Thoracic aorta (tissue), 1 donor: ENCODE measurements around the genes ASPHD1 and MYL11.

- RAMPAGE, long total RNA = no peak
Measured at GRCh38 chr16:29382066-29382429, 24.5 kb downstream of the NPIPB11 start.

DNA sequence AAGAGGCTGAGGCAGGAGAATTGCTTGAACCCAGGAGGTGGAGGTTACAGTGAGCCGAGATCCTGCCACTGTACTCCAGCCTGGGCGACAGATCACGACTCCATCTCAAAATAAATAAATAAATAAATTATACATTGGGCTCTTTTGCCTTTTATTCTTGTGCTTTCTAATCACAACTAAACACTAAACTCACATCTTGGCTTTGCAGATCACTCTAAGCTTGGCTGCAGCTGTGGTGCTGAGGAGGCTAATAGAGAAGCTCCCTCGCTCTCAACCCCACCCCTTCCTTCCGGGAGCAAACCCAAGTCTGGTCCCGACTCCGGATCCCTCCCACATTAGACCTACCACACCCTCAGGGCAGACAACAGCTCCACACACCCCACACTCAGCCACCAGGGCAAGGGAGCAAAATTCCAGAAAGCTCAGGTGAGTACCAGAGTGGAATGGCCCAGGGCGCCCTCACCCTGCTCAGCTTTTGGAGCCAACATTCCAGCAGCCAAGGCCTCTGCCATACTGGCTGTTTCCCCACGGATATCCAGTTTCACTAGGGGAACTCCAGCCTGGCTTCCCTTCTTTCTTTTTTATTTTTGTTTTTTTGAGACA is 9.9 kb downstream of the SULT1A4 start:
- RAMPAGE, long total RNA = no peak

DNA sequence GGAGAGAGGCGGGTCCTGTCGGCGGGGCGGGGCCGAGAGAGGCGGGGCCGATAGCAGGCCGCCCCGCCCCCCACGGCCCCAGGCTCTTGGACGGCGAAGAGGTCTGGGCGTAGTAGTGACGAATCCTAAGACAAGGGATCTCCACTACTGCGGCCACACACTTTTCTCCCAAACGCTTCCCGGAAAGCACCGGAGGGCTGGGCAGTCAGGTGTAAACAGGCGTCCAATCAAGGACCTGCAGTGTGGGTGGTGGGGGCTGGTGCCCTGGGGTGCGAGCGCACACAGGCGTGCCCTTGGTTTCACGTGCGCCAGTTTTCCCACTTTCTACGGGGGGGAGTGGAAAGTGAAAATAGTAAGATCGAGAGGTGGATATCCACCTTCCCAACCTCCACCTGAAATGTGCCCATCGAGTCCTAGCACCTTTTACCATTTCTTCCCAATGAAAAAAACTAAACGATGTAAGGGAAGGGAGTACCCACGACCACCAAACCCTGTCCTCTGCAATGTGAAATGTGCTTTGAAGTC is 67.6 kb upstream of the SPN start:
- RAMPAGE, long total RNA = no peak

DNA sequence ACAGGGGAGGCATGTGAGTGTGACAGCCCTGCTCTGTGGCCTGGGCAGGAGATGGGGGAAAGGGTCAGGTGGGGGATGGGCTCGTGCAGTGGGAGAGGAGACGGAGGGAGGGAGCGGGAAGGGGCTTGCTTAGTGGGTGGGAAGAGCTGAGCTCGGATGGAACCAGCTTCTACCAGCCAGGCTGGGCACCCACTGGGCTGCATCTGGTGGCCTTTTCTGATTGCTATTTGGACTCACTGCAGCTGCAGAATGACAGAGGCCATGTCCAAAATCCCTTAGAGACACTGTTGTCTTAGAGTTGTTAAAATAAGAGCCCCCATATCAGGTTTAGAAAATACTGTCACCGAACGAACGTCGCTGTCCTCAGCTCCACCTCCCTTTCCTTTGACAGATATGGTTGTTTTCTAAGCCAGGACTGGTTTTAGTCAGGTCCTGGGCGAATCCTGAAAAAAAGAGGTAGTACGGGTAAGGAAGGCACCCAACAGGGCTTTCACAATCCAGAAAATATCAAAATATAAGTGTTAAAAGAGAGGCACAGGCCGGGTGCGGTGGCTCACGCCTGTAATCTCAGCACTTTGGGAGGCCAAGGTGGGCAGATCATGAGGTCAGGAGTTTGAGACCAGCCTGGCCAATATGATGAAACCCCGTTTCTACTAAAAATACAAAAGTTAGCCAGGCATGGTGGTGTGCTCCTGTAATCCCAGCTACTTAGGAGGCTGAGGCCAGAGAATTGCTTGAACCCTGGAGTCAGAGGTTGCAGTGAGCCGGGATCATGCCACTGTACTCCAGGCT is 4.1 kb downstream of the SPN start:
- RAMPAGE, long total RNA = no peak

DNA sequence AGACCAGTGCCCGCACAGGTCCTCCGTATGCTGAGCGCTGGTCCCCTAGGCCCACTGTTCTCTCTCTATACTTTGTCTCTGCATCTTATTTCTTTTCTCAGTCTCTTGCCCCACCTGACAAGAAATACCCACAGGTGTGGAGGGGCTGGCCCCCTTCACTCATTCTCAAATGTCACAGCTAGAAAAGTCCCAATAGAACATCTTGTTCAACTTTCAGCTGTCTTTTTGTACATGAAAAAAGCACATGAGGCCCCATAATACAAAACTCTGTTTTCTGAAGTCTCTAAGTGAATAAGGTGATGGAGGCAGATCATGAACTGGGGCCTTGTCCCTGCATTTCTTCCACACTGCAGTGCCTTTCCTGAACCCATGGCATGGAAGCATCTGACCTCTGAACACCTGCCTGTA is 4.7 kb downstream of the C16orf54 start:
- RAMPAGE, long total RNA = no peak

GRCh38 chr16:29741881-29742144 is 4.0 kb downstream of the C16orf54 start:
- RAMPAGE, long total RNA = no peak

- RAMPAGE, long total RNA = no peak
Measured at GRCh38 chr16:29807990-29808188, 1.6 kb downstream of the MAZ start.

DNA sequence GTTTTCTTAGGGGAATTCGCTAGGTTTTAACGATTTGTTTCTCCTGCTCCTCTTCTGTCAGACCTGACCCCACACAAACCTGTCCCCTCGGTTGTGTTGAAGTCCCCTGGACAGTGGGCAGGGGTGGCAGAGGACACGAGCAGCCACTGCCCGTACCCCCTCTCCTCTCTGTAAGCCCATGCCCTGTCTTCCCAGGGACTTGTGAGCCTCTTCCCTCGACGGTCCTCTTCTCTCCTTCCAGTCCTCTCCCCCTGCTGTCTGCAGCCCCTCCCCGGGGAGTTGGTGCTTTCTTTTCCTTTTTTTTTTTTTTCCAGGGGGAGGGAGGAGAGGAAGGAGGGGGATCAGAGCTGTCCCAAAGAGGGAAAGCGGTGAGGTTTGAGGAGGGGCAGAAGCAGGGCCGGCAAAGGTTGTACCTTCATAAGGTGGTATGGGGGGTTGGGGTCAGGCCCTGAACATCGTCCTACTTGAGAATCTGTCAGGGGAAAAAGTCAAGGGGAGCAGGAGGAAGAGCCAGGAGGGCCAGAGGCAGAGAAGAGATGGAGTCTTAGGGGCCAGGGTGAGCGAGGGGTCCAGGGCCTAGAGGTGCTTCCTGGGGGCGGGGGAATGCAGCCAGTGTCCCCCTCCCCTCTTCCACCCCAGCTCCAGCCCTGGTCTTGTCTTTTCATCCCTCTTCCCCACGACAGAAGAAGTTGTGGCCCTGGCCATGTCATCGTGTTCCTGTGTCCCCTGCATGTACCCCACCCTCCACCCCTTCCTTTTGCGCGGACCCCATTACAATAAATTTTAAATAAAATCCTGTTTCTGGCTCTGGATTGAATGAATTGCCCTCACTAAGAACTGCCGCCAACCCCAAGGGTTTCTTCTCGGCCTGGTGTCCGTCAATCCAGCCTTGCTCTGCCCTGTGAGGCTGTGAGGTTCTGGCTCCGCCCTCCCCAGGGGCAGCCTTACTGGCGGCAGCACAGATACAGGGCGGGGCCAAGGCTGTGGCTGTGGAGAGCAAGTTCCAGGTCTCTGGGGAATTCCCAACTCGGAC is 1.3 kb upstream of the PRRT2 start:
- RAMPAGE, long total RNA = start-site peak on the plus strand centred at position 459 of the sequence, 111 bp wide, 69 reads

DNA sequence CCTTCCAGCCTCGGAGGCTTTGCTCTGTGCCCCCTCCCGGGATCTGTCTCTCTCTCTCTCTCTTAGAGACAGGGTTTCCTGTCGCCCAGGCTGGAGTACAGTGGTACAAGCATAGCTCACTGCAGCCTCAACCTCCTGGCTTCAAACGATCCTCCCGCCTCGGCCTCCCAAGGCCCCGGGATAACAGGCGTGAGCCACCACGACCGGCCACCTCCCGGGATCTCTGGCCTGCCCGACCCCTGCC is 13.9 kb upstream of the CDIPT start:
- RAMPAGE, long total RNA = no peak

DNA sequence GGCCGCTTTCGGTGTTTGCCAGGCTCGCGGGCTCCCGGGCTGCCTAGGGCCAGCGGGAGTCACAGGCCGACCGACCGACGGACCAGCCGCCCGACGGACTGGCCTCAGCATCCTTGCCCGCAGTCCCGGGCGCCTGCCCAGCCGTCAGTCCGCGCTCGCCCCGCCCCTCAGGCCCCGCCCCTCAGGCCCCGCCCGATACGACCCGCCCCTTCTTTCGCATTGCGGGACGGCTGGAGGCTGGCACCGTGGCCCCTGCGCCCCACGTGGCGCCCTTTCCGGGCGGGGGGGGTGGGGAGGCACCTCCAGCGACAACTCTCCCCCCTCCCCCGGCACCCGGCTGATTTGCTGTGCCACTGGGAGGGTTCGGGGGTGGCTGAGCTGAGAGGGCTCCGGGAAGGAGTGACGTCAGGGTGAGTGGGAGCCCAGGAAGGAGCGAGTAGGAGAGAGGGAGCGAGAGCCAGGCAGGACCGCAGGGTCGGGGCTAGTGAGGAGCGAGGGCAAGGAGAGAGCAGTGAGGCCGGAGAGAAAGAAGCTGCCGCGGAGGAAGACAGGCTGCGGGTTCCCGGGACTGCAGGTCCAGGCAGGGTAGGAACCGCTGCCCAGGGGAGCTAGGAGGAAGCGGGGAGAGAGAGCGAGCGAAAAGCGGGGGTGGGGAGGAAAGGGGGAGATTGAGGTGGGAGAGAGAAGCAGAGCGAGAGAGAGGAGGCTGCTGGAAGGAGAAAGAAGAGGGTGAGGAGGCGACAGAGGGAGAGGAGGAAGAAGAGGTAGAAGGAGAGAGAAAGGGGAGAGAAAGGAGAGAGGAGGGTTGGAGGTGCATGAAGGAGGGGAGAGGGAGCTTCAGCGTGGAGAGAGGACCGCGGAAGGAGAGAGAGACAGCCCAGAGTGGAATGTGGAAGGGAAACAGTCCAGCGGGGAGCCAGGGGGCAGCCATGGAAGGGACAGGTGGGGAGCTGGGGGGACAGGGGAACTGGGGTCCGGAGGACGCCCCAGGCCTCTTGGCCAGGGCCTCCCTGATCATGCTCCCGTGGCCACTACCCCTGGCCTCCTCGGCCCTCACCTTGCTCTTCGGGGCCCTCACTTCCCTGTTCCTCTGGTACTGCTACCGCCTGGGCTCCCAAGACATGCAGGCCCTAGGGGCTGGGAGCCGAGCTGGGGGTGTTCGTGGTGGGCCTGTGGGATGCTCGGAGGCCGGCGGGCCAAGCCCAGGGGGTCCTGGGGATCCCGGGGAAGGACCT is at the start of gene ASPHD1:
TSS of gene ASPHD1 (plus strand) at position 332 of the 1,235 bp plus-strand sequence.
- RAMPAGE, long total RNA = start-site peak on the plus strand centred at position 428 of the sequence, 40 bp wide, 7 reads

DNA sequence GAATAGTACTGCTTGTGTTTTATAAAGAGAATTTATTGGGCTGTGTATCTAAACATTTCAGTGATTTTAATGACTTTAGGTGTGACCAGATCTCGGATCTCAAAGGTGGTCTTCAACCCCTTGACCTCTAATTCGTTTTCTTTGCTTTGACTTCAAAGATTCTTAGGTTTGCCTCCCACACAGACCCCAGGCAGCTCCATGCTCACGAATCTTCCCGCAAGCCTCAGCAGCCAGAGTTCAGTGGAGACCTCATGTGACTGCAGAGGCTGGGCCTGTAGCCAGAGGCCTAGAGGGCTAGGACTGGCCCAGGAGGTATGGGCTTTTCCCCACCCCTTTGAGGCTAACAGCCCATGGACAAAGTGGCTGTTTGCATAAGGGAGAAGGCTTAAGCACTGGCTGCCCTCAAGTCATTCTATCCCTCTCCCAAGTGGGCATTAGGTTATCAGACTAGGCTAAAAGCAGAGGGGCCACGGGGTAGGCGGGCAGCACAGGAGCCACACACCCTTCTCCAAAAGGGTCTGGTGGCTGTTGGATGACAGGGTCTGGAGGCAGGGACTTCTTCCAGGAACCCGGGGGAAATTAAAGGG is 3.0 kb downstream of the HIRIP3 start:
- RAMPAGE, long total RNA = no peak

- RAMPAGE, long total RNA = no peak
Measured at GRCh38 chr16:30005424-30006123, 5.3 kb downstream of the DOC2A start.

- RAMPAGE, long total RNA = no peak
Measured at GRCh38 chr16:30065921-30066247, 324 bp downstream of the ALDOA start.

DNA sequence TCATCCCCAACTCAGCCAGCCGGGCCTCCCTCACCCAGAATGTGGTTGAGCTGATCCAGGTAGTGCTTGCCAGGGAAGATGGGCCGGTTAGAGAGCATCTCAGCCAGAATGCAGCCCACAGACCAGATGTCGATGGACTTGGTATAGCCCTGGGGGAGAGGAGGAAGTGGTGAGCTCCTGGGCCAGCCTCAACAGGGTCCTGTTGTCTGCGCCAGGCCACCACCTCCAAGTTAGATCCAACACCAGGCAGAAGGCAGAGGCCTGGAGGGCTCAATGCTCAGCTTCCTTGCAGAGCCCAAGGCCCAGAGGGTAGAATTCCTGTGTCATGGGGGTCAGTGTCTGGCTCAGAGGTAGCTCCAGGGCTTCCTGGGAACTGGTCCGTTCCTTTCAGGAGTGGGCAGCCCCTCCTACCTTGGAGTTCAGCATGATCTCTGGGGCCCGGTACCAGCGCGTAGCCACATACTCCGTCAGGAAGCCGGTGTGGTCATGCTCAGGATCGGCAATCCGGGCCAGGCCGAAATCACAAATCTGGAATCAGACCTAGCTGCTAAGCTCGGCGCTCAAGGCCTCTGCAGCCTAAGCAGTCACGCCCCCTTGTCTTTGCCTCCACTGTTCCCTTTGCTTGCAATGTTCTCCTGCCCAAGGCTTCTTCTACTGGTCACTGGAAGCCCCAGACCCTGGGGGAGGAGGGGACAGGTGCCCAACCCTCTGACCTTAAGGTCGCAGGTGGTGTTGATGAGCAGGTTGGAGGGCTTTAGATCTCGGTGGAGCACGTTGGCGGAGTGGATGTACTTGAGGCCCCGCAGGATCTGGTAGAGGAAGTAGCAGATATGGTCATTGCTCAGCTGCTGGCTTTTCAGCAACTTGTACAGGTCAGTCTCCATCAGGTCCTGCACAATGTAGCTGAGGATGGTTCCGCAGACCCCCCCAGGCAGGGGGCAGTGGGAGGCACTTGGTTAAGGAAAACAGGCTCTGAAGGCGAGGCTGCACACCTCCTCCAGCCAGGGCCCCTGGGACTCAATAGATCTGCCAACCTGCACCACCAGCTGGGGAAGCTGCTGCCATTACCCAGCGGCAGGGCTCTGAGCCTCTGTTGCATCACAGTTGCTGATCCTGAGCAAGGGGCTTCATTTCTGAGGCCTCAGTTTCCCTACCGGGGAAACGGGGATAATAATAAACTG is 4.7 kb upstream of the GDPD3 start:
- RAMPAGE, long total RNA = start-site peak on the minus strand centred at position 573 of the sequence, 658 bp wide, 29 reads

DNA sequence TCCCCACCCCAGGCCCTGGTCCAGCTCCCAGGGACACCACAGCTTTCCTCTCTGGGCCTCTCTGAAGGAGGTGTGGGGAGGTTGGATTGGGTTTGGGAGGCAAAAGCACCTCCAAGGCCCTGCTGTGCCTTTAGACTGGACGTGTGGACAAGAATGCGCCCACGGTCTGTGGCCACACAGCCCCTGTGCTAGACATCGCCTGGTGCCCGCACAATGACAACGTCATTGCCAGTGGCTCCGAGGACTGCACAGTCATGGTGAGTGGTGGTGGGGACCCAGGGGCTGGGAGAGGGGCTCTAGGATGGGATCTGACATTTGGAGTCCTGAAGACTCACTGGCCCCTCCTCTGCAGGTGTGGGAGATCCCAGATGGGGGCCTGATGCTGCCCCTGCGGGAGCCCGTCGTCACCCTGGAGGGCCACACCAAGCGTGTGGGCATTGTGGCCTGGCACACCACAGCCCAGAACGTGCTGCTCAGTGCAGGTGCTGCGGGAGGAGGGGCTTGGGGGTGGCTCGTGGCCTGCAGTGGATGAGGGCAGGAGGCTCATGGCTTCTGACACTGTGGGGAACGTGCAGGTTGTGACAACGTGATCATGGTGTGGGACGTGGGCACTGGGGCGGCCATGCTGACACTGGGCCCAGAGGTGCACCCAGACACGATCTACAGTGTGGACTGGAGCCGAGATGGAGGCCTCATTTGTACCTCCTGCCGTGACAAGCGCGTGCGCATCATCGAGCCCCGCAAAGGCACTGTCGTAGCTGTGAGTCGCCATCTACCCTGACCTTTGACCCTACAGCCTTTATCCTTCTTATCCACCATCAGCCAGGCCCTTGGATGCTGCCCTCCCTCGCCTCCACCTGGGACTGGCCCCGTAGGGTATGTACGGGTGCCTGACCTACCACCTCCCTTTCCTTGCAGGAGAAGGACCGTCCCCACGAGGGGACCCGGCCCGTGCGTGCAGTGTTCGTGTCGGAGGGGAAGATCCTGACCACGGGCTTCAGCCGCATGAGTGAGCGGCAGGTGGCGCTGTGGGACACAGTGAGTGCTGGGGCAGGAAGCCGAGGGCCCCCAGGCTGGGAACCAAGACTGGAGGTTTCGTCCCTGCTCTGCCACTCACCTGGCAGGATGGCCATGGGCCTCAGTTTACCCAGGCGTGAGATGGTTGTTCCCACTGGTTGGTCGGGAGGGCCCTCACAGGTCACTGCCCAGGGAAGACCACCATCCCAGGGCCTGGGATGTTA is 3.5 kb downstream of the CORO1A start:
- RAMPAGE, long total RNA = no peak

DNA sequence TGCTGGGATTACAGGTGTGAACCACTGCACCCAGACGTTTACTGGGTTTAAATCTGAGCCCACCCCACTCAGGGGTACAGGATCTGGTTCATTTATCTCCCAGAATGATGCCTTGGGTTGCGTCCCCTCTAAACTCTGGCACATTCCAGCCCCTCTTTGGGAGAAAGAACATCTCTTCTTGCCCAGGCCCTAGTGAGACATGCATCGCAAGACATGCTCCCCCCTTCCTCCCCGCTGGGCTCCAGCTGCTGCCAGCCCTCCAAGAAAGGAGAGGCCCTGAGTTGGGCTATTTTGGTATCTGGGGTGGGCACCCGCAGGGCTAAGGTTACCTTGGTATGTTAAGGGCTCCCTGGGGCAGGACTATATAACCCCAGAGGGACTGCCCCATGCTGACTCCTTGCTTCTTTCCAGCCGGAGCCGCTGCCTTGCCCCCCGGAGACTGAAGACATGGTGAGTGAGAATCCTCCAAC is at the start of gene MYL11:
TSS of gene MYL11 (plus strand) at position 392 of the 470 bp plus-strand sequence.
- RAMPAGE, long total RNA = no peak

DNA sequence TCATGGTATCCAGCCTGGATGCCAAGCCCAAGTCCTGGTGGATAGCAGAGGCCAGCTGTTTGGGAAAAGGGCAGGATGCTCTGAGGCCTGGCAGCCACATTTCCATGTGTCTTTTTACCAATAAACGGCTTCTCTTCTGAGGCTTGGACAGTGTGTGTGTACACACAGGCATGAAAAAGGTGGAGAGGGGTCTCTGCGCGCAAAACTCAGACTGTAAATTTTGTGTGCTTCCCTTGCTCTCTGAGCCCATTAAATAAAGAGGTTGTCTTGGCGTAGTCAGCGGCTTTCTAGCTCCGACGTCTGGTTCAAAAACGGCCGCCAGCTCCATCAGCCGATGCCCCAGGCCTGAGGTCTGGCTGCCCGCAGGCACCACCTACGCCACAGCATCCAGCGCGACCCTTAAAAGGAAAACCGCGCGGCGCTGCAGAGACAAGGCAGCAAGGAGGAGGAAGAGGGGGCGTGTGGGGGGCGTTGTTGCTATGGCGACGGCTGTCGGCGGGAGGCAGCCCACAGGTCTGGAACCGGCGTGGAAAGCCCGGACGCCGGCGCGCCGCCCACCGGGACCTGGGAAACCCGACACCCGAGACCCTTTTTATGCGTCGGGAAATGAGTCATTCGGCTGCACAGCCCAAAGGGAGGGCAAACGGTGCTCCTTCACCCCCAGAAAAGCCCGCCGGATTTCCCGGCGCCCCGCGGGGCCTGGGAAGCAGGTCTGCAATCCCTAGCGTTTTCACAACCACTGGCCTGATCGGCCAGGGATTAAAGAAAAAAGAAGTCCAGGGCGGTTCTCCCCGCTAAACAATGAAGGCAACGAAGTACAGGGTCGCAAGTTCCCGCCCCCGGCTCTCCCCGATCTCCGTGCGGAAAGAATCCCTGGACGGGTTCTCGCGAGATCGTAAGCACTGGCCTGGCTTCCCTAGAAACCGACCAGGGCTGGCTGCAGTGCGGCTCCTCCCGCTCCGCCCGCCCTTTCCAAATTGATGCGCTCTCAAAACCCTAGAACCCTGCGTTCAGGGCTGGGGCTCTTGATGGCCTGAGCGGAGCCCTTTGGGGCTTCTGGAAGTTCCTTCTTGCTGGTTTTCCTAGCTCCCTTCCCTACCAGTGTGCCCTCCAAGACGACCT is 5.0 kb downstream of the ZNF48 start:
- RAMPAGE, long total RNA = no peak

GRCh38 chr16:30446336-30446732 is 660 bp upstream of the SEPHS2 start:
- RAMPAGE, long total RNA = no peak

GRCh38 chr16:30525135-30525799 is 1.1 kb downstream of the ZNF768 start:
- RAMPAGE, long total RNA = no peak

- RAMPAGE, long total RNA = start-site peak on the minus strand at chr16:30527288-30527334, 102 reads
Measured at GRCh38 chr16:30527135-30527771, 887 bp upstream of the ZNF768 start.